Cardiac ventricle fibroblast (primary cell): Measurements from ENCODE around the gene EFHD1.

- RAMPAGE, long total RNA: no peak
Measured at GRCh38 chr2:231791498-231792243, 5.4 kb downstream of the COPS7B start.

GRCh38 chr2:232539878-232540110 lies 302 bp downstream of the CHRNG start:
- RAMPAGE, long total RNA: no peak

DNA sequence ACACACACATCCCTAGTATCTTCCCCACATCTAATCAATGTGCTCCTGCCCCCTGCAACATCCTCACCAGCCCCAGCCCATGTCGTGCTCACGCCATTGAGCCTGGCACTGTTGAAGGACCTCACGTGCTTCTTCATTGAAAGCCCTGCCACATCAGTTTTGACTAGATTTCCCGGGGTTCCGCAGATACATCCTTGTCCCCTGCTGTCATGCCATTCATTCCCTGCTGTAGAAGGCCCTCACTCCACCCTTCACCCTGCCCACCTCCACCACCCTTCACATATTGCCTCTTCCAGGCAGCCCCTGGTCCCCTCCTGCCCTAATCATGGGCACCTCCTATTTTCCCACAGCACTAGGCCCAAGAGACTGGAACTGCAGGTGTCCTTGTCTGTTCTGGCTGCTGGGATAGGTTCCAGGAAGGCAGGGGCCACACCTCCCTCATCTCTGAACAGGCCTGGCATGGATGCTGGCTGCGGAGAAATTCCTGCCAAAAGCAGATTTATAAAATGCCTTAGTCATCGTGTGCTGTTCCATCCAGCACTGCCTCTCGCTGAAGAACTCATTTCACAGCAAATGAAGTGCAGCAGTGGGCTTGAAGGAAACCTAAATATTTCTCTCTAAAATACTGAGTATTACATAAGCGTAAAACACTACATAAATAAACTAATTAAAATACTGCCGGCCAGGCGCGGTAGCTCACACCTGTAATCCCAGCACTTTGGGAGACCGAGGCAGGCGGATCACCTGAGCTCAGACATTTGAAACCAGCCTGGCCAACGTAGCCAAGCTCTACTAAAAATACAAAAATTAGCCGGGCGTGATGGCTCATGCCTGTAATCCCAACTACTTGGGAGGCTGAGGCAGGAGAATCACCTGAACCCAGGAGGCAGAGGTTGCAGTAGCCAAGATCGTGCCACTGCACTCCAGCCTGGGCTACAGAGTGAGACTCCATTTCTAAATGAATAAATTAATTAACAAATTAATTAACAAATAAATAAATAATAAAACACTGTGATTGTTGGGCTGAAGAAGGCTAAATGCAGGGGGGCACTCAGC lies 38.4 kb downstream of the EIF4E2 start:
- RAMPAGE, long total RNA: no peak

DNA sequence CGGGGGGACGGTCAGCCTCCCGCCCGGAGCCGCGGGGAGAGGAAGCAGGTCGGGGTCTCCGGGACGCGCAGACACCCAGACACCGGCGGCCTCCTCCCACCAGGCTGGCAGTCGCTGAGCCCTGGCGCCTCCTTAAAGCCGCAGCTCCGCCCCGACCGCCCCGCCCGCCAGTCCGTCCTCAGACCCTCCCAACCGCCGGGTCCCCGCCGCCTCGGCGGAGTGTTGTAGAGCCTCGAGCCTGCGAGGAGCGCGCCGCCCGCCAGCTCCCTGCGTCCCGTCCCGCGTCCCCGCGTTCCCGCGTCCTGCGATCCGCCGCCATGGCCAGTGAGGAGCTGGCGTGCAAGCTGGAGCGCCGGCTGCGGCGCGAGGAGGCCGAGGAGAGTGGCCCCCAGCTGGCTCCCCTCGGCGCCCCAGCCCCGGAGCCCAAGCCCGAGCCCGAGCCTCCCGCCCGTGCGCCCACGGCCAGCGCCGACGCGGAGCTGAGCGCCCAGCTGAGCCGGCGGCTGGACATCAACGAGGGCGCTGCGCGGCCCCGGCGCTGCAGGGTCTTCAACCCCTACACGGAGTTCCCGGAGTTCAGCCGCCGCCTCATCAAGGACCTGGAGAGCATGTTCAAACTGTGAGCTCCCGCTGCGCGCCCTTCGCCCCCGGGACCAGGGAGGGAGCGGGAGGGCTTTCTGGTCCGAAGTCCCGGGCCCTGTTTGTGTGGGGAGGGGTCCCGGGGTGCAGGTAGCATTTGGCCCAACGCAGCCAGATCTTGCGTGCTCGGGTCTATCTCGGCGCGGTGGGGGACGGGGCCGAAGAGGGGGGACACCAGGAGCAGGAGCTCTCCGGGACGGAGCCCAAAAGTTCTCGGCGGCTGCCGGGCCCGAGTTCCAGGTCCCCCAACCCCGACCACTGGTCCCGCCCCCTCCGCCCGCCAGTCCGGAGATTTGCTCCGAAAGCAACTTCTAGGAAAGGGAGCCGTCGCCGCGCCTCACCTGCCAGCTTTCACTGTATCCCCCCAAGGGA lies at the start of gene EFHD1:
EFHD1 (plus strand) TSS at position 217 of the 1,011 bp plus-strand sequence.
- RAMPAGE, long total RNA: no peak

- RAMPAGE, long total RNA: no peak
Measured at GRCh38 chr2:232816401-232817300, 40.3 kb upstream of the KCNJ13 start.

DNA sequence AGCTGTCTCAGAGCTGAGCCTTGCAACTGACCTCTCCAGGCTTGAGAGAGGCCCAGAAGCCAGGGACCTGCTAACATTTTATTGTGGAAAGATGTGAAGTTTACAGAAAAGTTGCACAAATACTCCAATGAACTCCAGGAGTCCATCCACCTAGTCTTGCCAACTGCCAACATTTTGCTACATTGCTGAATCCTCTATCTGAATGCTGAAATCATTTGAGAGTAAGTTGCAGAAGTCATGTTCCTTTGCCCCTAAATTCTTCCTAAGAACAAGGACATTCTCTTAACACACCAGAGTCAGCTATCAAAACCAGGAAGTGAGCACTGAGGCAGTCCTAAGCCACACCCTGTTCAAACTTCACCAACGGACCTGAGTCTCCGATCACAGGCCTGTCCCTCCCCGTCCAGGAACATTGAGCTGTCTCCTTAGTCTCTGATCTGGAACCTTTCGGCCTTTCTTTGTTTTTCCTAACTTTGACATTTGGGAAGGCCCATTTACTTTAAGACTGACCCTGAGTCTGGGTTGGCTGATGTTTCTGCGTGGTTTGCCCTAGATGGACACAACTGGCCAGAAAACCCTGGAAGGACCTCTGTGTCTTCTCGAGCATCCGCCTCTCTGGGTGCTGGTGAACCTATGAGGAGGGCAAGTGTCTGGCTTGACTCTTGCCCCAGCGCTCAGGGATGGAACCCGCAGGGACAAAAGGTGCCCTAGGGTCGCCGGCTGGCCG lies 4.1 kb downstream of the SNORC start:
- RAMPAGE, long total RNA: no peak

- RAMPAGE, long total RNA: no peak
Measured at GRCh38 chr2:233081369-233081808, 21.2 kb downstream of the INPP5D start.

GRCh38 chr2:233099869-233100572 lies 39.9 kb downstream of the INPP5D start:
- RAMPAGE, long total RNA: no peak

- RAMPAGE, long total RNA: no peak
Measured at GRCh38 chr2:233152214-233153607, 92.6 kb downstream of the INPP5D start.

DNA sequence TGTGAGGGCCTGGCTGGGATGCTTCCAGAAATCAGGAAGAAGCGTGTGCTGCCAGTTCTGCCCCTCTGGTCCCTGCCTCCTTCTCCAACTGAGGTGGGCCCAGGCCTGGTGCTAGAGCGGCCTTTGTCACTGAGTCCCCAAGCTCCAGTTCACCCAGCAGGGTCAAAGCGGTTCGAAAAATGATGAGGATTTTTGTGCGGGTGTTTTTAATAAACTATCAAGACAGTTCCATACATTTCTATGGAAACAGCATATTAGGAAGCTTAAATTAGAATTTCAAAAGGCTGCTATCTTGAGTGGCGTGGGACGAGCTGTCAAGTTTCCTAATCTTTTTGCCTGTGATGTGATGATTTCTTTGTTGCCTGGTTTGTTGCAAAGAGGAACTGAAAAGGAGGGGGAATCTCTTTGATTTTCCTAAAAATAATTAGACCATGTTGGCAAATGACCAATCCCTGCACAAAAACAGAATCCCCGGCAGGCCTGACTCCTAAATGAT lies 66.2 kb upstream of the ATG16L1 start:
- RAMPAGE, long total RNA: no peak

DNA sequence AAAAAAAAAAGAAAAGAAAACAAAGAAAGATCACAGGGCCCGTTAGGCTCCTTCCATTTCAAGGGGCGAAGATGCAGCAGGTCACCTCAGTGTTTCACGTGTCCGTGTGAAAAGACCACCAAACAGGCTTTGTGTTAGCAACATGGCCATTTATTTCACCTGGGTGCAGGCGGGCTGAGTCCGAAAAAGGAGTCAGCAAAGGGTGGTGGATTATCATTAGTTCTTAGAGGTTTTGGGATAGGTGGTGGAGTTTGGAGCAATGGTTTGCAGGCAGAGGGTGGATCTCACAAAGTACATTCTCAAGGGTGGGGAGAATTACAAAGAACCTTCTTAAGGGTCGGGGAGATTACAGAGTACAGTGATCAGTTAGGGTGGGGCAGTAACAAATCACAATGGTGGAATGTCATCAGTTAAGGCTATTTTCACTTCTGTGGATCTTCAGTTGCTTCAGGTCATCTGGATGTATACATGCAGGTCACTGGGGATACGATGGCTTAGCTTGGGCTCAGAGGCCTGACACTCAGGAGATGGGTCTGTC lies 37.9 kb upstream of the ATG16L1 start:
- RAMPAGE, long total RNA: no peak

DNA sequence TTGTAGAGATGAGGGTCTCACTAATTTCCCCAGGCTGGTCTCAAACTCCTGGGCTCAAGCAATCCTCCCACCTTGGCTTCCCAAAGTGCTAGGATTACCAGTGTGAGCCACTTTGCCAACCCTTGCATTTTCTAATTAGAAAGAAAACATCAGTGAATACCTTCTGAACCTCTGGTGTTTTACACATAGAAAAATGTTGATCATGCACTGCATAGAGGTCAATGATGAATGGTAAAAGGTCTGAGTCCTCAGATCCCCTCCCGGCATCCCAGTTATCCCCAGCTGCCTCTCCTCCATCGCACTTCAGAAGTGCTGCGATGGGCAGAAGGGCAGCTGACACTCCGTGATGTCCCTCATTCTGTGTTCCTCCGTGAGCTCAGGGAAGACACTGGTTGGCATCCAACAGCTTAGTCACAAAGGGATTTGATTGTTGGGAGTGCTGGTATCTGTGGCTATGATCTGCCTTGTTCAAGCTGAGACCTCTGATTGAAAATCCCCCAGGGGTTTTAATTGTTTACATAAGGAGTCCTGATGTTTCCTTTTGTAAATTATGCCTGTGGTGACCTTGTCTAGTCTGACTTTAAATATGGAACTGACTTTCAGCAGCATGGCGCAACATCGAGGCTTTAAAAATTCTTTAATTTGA lies 19.0 kb upstream of the SAG start:
- RAMPAGE, long total RNA: no peak

DNA sequence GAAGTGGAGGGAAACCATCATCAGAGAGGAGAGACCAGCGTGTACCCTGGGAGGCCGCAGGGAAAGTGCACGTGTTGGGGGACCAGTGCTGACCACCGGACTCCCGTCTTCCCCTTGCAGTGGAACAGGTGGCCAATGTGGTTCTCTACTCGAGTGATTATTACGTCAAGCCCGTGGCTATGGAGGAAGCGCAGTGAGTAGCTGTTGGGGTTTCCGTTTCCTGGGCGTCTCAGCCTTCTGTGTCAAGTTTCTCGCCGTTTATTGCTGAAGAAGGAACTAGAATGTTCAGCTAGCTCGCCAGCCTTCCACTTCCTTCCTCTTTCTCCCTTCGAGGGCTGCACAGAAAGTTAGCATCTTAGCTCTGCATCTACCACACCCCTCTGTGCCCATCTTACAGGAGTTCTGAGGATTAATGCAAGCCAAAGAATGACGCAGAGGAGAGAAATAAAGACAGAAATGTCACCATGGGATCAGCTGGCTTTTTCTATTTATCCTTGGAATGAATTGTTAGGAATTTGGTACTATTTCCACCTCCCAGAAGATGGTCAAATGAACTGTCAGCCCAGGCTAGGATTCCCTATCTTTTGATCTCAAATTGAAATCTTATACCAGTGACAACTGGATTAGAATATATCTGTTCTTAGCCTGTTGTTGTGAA lies 22.6 kb upstream of the DGKD start:
- RAMPAGE, long total RNA: no peak

GRCh38 chr2:233372883-233373389 lies 18.6 kb downstream of the DGKD start:
- RAMPAGE, long total RNA: no peak

- RAMPAGE, long total RNA: no peak
Measured at GRCh38 chr2:233388068-233388627, 33.9 kb downstream of the DGKD start.

- RAMPAGE, long total RNA: no peak
Measured at GRCh38 chr2:233413543-233414684, 59.6 kb downstream of the DGKD start.

GRCh38 chr2:233419903-233420239 lies 65.6 kb downstream of the DGKD start:
- RAMPAGE, long total RNA: no peak

- RAMPAGE, long total RNA: no peak
Measured at GRCh38 chr2:233440719-233441333, 86.5 kb downstream of the DGKD start.

DNA sequence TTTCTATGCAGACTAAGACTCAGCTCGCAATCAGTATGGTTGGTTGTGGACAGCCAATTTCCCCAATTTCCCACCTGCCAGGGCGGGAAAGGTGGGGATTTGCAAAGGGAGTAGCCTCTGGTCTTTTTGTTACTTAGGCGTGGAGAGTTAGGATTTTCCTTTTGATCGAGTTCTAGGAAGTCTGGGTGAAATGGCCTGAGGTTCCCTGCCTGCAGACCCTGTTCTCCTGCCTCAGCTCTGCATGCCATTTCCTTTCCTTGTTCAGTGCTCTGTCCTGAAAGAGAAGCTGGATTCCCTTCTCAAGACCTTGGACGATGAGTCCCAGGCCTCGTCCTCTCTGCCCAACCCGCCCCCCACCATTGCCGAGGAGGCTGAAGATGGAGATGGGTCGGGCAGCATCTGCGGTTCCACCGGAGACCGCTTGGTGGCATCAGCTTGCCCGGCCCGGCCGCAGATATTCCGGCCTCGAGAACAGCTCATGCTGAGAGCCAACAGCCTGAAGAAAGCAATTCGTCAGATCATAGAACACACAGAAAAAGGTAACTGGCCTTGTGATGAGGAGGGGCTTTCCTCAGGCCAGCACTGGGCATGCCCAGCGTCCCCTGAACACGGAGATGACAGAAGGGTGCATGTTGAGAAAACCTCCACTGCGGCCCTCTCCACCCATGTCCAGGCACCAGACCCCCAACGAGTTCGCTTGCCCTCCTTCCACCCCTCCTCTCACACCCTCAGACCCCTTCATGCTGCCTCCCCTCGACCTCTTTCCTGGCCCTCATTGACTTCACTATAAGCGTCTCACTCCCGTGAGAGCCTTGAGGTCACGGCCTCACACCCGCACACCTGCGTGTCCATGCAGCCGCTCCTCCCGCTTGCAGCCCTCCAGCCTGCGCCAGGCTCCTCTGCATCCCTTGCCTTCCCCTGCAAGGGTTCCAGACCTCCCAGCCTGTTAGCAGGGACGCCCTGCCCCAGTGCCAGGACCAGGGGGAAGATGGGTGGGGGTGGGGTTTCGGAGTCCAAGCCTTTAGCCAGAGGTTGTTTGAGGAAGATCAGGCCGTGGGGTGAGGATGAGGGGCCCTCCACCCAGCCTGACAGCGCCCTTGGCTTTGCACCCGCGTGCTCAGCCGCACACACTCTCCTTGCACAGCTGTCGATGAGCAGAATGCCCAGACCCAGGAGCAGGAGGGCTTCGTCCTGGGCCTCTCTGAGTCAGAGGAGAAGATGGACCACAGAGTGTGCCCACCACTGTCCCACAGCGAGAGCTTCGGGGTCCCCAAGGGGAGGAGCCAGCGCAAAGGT lies 95.0 kb downstream of the DGKD start:
- RAMPAGE, long total RNA: no peak

GRCh38 chr2:233511621-233512086 lies 54.9 kb downstream of the USP40 start:
- RAMPAGE, long total RNA: no peak